ENCODE measurements around a stretch of chr19.

DNA sequence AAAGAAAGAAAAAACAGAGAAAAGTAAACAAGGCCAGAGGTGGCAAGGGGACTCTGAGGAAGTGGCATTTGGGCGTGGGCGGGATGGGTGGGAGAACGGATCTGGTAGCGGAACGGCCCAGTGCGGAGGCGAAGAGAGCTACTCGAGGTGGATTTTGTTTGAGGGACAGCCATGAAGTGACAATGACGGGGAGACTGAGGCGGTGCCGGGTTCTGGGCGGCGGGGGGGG is 7.4 kb upstream of the ARRDC2 start:
- RRBS = no CpG with 5 or more reads among the region's 13 CpGs

DNA sequence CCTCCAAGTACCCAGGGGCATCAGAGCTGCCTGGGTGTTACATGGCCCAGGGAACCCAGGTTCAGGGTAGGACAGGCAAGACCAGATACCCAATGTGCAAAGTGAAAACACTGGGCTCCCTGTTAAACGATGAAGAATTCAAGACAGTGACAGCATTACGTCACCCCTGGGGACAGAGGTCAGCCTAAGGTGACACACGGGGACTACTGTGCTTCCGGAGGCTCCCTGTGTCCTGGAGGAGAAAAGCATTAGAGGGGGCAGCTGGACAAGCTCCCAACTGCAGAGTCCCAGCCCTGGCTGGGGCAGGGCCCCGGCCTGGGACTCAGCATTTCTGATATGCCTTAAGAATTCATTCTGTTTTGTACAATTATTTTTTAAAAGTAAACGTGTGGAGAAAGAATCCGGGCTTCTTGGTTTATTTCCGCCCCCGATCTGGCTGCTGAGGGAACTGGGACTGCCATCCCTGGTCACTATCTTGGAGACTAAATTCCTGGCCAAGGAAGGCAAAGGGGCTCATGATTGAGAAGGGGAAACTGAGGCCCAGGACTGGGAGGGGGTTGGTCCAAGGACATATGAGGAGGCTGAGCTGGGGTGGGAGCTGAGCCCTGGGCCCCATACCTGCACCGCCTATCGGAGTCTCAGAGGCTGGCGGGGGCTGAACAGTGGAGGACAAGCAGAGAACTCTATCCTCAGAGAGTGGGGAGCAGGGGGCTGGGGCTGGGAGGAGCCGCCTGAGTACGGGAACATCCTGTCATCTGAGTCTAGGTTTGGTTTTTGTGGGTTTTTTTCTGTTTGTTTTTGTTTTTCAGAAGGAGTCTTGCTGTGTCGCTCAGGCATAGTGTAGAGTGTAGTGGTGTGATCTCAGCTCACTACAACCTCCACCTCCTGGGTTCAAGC is 6.0 kb downstream of the ARRDC2 start:
- RRBS = 50% methylated on average over 2 of the region's 15 CpGs

DNA sequence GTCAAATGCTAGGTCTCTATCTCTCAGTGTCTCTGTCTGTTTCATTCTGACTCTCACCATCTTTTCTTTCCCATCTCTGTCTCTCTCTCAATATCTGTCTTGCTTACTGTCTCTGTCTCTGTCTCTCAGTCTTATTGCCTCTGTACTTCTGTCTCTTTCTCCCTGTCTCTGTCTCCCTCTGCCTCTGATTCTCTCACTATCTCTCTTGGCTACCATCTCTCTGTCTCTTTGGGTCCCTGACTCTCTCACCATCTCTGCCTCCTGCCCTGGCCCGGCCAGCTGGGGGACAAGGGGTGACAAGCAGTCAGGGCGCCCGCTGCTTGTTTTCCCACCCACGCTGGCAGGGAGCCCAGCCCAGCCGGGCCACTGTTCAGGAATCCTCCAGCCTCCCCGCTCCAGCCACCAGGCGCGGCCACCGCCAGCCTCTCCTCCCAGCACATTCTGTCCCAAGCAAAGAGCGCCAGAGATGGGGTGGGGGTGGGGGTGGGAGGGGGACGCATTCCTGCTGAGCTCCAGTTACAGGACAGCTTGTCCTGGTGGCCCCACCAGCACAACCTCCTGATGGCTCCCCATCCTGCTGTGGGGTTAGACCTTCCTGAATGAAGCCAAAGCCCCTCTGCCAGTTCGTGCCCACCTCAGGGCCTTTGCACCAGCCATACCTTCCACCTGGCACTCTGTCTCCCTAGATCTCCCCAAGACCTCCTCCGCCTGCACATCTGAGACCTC is 12.2 kb downstream of the ARRDC2 start:
- RRBS = 33% methylated on average over 3 of the region's 13 CpGs

- RRBS = no CpG with 5 or more reads among the region's 29 CpGs
These were observed 21.2 kb upstream of the PIK3R2 start for GRCh38 chr19:18131694-18132239.

DNA sequence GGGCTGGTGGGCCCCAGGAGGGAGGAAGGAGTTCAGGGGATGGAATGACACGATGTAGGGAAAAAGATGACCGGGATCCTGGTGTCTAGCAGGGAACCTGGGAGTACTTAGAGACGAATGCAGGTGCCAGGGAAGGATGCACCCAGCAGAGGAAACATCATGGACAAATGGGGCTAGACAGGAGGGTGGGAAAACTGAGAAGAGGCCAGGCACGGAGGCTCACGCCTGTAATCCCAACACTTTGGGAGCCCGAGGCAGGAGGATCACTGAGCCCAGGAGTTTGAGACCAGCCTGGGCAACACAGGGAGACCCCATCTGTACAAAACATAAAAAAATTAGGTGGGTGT is 5.3 kb upstream of the PIK3R2 start:
- RRBS = 60% methylated on average over 2 of the region's 6 CpGs

DNA sequence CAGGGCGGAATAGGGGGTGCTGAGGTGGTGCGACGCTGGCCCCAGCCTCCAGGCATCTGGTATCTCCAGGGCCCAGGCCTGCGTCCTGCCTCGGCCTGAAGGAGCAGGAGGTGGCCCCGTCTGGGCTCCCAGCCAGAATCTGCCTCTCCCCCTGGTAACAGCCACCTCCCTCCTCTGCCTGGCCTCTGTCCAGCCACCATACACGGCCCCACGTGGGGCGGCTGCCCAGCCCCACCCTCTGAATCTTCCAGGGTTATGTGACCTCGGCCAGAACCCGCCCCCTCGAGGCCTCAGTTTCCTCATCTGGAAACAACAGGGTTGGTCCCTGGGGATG is 4.2 kb downstream of the PIK3R2 start:
- RRBS = no CpG with 5 or more reads among the region's 12 CpGs

- RRBS = no CpG with 5 or more reads among the region's 2 CpGs
These were observed 19.8 kb downstream of the IQCN start for GRCh38 chr19:18254436-18254962.

- RRBS = 79% methylated on average over 7 of the region's 38 CpGs
These were observed 9.9 kb downstream of the IQCN start for GRCh38 chr19:18264063-18265128.

GRCh38 chr19:18269207-18269943 is 4.9 kb downstream of the IQCN start:
- RRBS = no CpG with 5 or more reads among the region's 1 CpG

DNA sequence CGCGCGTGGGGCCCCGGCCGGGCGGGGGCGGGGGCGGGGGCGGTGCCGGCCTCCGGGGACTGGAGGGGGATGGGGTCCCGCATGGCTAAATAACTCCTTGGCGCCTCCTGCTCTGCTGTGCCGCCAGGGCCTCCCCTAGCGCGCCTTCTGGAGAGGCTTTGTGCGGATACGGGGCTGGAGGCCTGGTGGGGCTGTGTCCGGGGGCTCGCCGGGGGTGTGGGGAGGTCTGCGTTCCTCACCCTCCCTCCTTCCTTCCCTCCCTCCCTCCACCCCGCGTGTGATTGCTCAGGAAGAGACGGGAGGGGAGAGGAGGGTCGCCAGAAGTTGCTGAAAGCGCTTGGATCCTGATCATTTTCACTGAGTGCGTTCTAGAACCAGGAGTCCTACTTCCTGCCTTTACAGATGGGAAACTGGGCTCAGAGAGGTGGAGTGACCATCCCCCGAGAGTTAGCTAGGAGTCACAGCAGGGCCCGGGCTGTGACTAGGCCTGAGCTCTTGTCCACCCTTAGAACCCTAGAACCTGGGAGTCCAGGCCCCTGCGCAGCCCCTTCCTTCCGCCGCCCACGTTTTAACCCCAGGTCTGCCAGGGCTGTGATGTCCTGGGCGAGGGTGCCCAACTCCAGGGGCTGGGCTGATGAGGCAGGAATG is 680 bp upstream of the JUND start:
- RRBS = 0% methylated on average over 4 of the region's 35 CpGs

DNA sequence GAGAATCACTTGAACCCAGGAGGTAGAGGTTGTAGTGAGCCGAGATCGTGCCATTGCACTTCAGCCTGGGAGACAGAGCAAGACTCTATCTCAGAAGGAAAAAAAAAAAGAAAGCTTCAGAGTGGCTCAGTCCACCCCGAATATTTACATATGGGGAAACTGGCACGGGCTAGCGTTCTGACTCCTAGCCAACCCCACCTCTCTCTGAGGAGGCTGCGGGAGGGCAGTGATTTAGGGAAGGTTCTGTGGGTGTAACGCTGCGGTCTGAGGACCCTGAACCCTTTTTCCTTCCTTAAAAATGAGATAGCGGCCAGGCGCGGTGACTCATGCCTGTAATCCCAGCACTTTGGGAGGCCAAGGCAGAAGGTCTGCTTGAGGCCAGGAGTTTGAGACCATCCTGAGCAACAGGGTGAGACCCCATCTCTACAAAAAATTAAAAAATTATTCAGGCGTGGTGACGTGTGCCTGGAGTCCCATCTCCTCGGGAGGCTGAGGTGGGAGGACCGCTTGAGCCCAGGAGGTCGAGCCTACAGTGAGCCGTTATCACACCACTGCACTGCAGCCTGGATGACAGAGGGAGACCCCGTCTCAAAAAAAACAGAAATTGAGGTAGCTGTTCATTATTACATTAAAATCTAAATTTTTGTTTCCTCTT is 4.9 kb downstream of the LRRC25 start:
- RRBS = no CpG with 5 or more reads among the region's 18 CpGs

GRCh38 chr19:18407922-18408475 is 10.6 kb upstream of the LRRC25 start:
- RRBS = no CpG with 5 or more reads among the region's 12 CpGs

GRCh38 chr19:18418465-18419101 is 615 bp upstream of the SSBP4 start:
- RRBS = no CpG with 5 or more reads among the region's 31 CpGs

GRCh38 chr19:18434715-18435210 is 3.2 kb downstream of the ISYNA1 start:
- RRBS = 93% methylated on average over 2 of the region's 15 CpGs

- RRBS = no CpG with 5 or more reads among the region's 25 CpGs
These were observed 3.2 kb upstream of the ISYNA1 start for GRCh38 chr19:18440860-18441841.

DNA sequence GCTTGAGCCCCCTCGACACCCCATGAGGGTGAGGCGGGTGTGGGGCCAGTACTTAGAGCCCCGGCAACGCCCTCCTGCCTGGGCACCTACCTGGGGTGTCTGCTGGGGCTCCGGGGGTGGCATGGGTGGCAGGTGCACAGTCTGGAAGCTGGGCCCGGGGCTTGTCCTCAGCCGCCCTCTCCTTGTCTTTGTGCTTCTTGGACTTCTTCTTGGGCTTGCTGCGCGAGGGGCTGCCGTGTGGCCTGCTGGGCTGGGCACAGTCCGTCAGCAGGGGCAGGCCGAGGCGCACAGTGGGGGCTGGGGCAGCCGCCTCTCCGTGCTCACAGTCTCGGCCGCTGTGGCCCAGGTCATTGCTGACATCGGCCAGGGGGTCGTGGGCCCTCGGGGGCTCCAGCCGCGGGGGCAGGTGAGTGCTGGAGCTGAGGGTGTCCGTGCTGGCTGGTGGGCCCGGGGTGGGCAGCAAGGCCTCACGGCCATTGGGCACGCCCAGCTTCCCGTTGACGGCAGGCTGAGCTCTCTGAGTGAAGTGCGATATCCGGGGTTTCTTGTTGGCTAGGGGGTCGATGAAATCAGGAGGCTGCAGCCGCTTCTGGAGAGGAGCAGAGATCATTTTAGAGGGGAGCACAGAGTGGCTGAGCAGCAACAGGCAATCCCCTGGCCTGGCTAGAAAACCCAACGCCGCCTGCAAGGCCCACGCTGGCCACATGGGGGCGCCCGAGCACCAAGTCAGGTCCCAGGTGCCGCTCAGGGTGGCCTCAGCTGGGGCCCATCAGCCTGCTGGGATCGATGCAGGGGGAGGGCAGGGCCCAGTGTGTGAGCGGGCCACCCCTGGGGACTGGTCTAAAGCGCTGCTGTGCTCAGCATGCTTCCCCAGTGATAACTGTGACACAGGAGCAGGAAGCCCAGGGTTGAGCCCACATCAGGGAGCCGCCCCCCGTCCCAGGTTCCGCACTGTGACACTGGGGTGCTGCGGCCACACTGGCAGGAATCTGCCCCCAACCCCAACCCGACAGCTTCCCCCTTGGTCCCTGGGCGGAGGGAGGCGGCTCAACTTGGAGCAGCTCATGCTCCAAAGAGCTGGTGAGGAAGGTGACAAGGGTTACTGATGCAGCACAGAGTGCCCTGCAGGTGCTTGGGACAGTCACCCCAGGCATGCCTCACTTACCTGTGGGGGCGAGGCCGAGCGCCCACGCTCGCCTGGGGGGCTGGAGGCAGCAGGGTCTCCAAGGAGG is 12.9 kb upstream of the ISYNA1 start:
- RRBS = 70% methylated on average over 8 of the region's 53 CpGs

DNA sequence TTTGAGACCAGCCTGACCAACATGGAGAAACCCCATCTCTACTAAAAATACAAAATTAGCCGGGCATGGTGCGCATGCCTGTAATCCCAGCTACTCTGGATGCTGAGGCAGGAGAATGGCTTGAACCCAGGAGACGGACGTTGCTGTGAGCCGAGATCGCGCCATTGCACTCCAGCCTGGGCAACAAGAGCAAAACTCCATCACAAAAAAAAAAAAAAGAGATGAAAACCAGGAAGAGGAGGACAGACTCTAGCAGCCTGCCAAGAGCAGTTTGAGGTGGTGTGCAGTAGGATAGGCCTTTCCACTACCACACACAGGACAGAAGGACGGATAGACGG is 17.9 kb upstream of the ISYNA1 start:
- RRBS = no CpG with 5 or more reads among the region's 9 CpGs

DNA sequence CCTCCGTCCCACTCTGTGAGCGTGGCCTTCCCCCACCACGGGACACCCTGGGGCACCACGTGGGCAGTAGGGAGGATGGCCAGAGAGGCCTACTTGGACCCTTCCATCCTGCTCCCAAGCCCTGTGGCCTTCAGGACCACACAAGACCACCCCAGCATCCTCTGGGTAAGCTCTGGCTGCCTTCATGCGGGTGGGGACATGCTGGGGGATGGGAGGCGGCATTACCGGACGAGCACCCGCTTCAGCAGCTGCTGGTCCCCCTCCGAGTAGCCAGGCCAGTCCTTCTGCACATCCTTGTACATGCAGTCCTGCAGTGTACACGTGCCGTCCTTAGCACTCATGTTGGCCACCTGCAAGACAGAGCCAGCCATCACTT is 20.0 kb upstream of the ISYNA1 start:
- RRBS = no CpG with 5 or more reads among the region's 12 CpGs

GRCh38 chr19:18469188-18469628 is 31.3 kb upstream of the ISYNA1 start:
- RRBS = 79% methylated on average over 8 of the region's 17 CpGs

GRCh38 chr19:18506479-18507533 is 15.1 kb downstream of the ELL start:
- RRBS = no CpG with 5 or more reads among the region's 17 CpGs